Measurements from ENCODE around the genes SPTSSA and CFL2.

- PRO-cap: unidirectional peak, plus-strand start at chr14:34461774; unidirectional peak, minus-strand start at chr14:34462035; bidirectional peak, plus-strand start at chr14:34462548, minus-strand start at chr14:34462240
These were observed at the start of gene SPTSSA for GRCh38 chr14:34461153-34462373. TSS of gene SPTSSA (minus strand) at chr14:34462240.

- PRO-cap: bidirectional peak, plus-strand start at chr14:34714228, minus-strand start at chr14:34714066; bidirectional peak, plus-strand start at chr14:34714445, minus-strand start at chr14:34714460; bidirectional peak, plus-strand start at chr14:34714628, minus-strand start at chr14:34714593; unidirectional peak, minus-strand start at chr14:34714911
These were observed at the start of gene CFL2 for GRCh38 chr14:34714111-34715322. TSS of gene CFL2 (minus strand) at chr14:34714593.

GRCh38 chr14:34758643-34759014 is 44.2 kb upstream of the CFL2 start:
- PRO-cap: no peak

DNA sequence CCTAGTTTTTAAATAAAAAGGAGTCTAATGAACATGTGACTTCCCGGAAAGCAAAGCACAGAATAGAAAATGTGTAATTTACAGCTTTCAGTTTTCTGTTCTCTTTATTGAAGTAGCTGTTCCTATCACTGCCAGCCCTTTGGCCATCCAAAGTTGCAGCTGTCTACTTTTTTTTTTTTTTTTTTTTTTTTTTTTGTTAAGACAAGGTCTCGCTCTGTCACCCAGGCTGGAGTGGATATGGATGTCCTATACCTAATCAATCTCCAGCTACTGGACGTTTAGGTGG is 52.0 kb upstream of the SRP54 start:
- PRO-cap: no peak

DNA sequence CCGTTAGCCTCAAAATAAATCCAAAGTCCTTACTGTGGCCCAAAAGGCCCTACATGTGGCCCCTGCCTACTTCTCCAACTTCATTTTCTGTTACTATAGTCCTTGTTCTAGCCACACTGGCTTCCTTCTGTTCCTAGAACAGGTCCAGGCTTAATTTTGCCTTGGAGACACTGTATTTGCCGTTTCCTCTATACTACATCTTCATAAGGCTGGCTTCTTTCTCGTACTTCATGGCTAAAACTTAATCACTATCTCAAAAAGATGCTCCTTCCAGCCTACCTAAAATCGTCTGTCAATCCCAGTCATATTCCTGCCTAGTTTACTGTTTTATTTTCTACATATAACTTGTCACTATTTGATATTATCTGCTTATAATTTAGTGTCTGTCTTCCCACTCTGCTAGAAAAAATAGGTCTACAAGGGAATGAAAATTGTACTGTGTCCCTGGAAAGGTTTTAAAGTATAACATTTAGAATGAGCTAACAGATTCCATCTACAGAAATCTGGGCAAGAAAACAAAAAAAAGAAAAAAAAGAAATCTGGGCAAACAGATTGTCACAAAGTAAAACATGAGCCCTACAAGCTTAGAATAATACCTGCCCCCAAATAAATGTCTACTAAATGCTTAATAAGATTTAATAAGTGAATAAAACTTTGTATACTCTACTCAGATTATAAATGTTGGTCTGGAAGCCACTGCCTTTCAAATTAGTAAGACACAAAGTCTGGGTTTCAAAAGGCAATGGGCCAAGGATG is 18.5 kb downstream of the PPP2R3C start:
- PRO-cap: no peak

GRCh38 chr14:35121024-35121461 is 747 bp downstream of the PPP2R3C start:
- PRO-cap: no peak

GRCh38 chr14:35154067-35154410 is 31.7 kb downstream of the PRORP start:
- PRO-cap: no peak

- PRO-cap: bidirectional peak, plus-strand start at chr14:35287499, minus-strand start at chr14:35287512; unidirectional peak, minus-strand start at chr14:35287926
These were observed 4.7 kb upstream of the PSMA6 start for GRCh38 chr14:35287204-35288161.

GRCh38 chr14:35336342-35337499 is 44.5 kb downstream of the PSMA6 start:
- PRO-cap: no peak

- PRO-cap: bidirectional peak, plus-strand start at chr14:35341816, minus-strand start at chr14:35341694
These were observed 49.4 kb downstream of the PSMA6 start for GRCh38 chr14:35341487-35342171.

- PRO-cap: no peak
These were observed 50.2 kb downstream of the PSMA6 start for GRCh38 chr14:35342172-35342909.

DNA sequence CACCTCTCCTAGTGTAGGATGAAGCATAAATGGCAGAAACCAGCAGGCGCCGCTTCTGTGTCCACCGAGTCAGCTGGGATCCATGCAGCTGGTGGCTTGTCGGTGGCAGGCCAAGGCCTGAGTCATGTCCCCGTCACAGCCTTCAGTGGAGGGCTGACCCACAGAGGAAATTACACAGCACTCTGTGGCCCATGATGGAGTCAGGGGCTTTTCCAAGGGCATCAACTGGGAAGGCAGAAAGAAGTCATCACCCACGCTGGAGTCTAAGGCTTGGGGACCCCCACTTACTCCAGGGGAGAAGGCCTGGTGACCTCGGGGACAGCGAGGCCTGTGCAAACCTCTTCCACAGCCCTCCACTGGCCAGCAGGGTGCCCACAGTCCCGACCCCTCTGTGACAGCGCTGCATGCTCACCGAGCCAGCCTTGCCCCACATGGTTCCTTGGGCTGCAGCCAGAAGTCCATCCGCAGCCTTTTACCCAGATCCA is 38.3 kb downstream of the NFKBIA start:
- PRO-cap: no peak

DNA sequence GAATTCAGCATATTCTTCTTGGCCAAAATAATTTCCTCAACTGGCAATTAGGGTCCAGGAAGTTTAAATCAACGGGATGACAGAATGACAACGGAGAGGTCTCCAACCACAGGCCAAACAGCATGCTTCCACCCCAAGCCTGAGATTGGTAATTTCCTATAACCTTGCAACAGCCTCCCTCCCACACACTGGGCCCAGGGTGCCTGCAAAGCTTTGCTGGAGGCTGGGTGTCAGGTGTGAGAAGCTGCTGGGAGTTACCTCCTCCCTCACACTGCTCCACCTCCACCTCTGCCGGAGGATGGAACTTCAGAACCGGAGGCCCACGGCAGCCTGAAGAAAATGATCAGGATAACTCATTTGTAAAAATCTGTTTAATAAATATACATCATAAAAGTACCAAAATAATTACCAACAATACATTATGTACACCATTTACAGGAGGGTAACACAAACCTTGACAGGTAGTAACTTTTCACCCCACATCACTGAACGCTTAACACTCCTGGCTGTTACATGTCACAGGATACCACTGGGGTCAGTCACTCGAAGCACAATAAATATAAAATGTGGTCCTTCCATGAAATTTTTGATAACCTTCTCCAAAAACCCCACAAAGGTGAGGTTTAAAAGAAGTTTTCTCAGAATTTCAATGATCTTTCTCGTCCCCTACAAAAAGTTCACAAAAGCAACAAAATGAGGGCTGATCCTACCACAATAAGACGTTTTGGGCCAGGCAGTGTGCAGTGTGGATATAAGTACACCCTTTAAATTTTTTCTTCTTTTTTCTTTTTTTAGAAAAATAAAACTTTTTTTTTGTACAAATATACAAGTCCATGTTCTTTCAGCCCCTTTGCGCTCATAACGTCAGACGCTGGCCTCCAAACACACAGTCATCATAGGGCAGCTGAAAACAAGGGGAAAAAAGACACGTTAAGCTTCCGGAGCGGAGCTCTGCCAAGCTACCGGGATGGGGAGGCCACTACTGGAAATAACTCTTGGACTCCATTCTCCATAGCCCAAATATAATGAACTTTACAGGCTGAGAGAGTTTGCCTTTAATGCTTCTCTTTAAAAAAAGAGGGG is 3.1 kb downstream of the NFKBIA start:
- PRO-cap: no peak

- PRO-cap: no peak
These were observed 2.4 kb upstream of the NFKBIA start for GRCh38 chr14:35406828-35407436.

DNA sequence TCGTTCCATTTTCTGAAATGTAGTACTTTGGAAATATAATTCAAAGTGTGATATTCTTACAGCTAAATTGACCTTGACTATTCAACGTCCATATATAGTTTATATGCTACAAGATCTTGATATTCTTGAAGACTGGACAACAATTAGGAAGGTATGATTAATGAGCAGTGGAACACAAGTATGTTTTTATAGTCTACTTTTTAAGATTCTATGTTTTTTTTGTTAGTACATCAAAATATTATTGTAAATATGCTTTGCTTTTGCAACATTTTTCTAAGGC is 38.7 kb downstream of the BRMS1L start:
- PRO-cap: no peak

DNA sequence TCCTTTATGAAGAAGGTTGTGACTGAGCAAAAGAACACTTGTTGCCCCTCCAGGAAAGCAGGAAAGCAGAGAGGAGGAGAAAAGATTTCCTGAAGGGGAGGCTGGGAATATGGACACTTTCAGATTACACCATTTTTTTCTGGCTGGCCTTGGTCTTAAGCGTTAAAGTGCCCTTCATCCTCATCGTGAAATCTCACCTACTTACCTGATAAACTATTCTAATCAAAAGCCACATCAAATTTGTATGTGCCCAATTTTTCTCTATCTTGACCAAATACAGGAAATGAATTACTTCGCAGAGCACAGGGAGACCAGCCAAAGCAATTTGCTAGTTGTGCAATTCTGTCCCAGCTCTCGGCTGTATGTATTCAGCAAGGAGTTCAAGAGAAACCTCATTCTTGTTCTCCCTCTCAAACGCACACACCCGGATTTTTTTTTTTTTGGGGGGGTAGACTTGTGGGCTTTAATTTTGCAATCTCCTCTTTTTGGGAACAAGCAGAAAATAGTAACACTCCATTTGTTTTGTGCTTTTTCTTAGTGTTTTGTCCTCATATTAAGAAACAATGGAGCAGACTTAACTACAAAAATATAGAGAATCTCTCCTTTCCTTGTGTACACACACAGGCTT is 64.4 kb downstream of the MBIP start:
- PRO-cap: no peak

GRCh38 chr14:36279851-36280246 is 40.6 kb downstream of the MBIP start:
- PRO-cap: no peak

DNA sequence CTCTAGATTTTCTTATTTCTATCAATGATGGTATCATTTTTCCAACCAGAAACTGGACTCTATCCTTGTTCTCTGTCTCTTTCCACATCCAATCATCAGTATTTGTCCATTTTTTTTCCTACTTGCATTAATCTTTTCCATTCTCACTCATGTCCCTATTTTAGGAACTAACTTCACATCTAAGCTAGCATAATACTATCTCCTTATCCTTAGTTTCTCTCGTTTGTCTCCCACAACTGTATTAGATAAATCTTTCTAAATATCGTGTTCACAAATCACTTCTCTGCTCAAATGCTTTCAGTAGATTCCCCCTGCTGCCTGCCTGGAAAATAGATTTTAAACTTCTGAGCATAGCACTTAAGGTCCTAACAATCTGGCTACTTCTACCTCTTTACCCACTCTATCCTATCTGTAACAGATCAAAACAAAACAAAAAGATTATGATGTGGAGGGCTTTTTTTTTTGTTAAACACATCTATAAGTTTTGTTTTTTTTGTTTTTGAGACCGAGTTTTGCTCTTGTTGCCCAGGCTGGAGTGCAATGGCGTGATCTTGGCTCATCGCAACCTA is 14.6 kb downstream of the MBIP start:
- PRO-cap: no peak

GRCh38 chr14:36514629-36515208 is 5.3 kb downstream of the NKX2-1 start:
- PRO-cap: no peak

DNA sequence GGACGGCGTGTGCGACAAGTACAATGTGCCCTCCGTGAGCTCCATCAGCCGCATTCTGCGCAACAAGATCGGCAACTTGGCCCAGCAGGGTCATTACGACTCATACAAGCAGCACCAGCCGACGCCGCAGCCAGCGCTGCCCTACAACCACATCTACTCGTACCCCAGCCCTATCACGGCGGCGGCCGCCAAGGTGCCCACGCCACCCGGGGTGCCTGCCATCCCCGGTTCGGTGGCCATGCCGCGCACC is 1.5 kb downstream of the PAX9 start:
- PRO-cap: no peak